Fibroblast of the aortic adventitia (primary cell): ENCODE measurements around the genes SLC7A6 and CYB5B.

- CAGE, long polyA plus RNA, result no peak
These were observed 5.0 kb downstream of the DPEP2 start for GRCh38 chr16:67994181-67994872.

DNA sequence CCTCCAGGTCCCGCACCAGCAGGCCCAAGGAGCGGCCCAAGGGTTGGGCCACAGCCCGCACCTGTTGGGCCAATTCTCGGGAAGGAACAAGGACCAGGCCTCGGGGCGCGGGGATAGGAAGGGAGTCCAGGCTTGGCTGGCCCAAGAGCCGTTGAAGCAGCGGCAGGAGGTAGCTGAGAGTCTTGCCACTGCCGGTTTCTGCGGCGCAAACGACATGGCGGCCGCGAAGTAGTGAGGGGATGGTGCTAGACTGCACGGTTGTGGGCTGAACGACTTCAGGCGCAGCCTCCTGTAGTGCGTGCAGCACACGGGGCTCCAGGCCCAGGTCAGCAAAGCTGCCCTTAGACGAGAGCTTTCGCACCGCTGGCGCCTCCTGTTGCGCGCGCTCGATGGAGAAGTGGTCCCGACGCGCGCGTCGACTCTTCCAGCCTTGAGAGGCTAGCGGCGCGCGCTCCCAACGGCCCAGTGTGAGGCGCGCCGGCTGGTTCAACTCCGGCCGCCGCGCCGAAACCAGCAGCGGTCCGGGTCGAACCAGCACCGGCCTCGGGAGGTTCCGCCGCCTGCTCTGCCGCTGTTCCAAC is 454 bp downstream of the DDX28 start:
- CAGE, long polyA plus RNA, result no peak

DNA sequence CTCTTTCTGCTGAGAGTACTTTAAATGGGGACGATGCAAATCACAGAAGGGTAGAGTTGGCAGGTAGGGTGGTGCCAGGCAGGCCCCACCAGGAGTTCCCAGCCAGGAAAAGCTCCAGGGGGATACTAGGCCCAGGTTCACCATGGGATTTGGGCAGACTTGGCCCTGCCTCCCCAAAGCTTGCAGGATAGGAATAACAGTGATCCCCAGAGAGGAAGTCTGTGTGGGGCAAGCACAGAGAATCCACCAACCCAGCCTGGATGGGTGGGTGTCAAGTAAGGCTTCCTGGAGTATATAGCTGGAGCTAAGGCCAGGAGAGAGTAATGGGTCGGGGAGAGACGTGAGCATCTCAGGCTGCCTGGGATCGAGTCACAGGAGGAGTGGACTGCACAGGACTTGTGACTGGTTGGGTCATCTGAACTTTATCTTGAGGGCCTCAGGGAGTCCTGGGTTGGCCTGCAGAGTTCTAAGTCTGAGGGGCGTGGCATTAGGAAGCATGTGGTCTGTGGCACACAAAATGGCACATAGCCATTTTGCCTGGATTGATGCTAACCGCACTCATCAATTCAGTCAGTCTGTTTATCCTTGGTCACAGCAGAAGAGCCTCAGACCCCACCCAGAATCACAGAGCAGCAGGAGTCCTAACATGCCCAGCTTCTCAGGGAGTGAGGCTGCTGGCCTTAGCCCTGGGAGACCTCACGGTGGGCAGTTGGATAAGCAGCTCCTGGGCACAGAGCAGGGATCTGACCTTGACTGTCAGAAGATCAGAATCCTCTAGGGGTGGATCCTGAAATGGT is 1.5 kb downstream of the PLA2G15 start:
- CAGE, long polyA plus RNA, result no peak

DNA sequence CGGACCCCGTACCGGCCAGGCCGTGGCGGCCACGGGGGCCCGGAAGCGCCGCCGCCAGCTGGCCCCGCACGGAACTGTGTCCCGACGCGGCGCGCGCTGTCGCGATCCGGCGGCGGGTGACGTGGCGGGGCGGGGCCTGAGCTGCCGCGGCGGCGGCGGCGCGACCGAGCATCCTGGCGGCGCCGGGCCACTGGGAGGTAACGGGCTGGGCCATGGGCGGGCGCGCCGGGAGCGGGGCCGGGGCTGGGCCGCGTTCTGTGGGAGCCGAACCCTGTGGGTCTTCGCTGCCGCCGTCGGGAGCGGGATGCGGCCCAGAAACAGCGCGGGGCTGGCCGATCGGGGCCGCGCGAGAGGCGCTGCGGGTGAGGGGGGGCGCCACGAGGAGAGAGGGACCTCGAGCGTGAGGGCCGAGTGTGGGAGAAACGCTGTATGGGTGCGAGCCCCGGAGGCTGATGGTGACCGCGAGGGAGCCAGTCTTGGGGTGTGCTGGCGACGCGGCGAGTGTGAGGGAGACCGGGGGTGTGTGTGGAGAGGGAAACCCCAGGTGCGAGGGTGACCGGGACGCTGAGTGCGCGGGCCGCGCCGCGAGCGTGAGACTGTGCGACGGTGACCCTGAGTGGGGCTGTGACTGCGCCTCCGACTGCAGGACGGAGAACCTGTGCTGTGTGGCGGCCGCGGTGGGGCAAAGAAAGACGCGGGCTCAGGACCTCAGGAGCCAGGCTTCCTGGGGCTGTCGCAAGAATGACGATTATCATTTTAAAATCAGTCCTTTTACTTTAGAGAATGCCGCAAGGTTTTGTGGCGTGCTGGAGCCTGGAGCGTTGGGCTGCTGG is at the start of gene SLC7A6:
SLC7A6 (plus strand) TSS at position 147 of the 833 bp plus-strand sequence.
- CAGE, long polyA plus RNA, result no peak

GRCh38 chr16:68272580-68273293 is 8.4 kb downstream of the SLC7A6 start:
- CAGE, long polyA plus RNA, result no peak

GRCh38 chr16:68309822-68310139 is 965 bp downstream of the SLC7A6OS start:
- CAGE, long polyA plus RNA, result no peak

- CAGE, long polyA plus RNA, result no peak
These were observed 41.2 kb downstream of the PRMT7 start for GRCh38 chr16:68351806-68352657.

DNA sequence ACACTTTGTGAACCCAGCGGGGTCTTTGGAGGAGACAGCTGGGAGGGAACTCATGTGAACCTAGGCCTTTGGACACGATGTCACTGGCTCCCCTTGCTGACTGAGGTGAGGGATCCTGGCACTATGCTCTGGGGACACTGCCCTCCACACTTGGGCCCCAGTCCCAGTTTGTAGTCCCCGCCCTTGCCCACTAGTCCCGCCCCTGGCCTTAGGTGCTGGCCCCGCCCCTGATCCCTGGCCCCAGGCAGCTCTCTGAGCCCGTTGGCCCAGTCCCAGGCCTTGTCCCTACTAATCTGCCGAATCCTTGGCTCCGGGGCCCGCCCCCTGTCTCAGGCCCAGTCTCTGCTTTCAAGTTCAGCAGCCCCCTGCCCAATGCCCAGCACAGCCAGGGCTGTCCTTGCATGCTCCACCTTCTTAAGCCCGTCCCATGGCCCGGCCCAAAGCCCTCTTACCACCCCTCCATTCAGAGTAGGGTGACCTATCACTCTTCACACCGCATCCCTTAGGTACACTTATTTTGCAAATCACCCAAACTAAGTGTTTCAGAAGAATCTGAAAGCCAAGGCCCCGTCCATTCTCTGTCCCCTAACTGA is 60.9 kb downstream of the SMPD3 start:
- CAGE, long polyA plus RNA, result no peak

GRCh38 chr16:68492253-68493170 is 44.2 kb upstream of the SMPD3 start:
- CAGE, long polyA plus RNA, result no peak

DNA sequence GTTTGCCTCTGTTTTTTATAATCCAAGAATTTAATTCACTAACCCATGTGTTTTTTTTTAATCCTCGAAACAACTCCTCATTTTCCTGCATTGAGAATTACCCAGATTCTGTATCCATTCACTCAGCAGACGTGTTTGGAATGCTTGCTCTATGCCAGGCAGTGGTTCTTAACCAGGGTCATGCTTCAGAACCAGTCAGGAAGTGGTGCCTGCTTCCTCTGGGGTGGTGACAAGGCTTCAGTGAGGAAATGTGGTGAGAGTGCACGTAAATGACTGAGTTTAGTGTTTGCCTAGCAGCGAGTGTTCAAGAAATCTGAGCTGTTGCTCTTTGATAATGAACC is 9.8 kb downstream of the ZFP90 start:
- CAGE, long polyA plus RNA, result no peak

DNA sequence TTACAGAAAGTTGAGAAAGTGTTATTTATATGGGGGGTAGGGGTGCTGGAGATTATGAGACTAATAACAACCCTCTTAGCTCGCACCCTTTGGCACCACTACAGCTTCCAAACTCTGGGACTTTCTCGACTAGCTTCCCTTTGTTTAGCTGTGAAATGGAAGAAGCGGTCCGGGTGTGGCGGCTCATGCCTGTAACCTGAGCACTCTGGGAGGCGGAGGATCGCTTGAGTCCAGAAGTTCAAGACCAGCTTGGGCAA is 904 bp upstream of the CDH3 start:
- CAGE, long polyA plus RNA, result no peak

DNA sequence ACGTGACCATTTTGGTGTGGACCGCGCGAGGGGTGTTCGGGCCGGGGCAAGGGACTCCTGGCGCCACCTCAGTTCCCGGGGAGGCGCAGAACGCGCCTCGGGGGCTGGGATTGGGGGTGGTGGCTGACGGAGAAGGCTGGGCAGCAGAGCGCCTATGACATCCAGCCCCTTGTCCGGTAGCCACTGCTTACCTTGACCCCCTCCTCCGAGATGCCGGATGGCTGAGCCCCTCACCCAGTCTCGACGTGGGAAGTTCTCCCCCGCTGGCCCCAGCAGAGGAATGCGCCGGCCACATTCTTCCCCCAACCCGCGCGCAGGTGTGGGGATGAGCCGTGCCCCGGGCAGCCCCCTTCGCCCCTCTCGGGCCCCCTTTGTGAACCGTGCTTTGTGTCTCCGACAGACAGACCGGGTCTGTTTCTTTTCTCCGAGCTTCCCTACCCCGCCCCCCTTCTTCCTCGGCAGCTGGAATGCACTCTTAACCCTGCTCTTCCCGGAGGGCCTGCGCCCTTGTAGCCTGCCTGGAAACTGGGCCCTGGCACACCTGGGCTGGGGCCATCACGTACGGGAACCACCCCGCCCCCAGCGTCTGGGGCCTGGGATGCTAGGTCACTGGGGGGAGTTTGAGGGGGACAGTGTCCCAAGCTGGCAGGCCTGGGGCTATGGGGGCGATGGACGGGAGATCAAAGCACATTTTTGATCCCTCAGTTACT is 834 bp downstream of the CDH3 start:
- CAGE, long polyA plus RNA, result no peak

GRCh38 chr16:68646499-68646916 is 1.4 kb downstream of the CDH3 start:
- CAGE, long polyA plus RNA, result no peak

DNA sequence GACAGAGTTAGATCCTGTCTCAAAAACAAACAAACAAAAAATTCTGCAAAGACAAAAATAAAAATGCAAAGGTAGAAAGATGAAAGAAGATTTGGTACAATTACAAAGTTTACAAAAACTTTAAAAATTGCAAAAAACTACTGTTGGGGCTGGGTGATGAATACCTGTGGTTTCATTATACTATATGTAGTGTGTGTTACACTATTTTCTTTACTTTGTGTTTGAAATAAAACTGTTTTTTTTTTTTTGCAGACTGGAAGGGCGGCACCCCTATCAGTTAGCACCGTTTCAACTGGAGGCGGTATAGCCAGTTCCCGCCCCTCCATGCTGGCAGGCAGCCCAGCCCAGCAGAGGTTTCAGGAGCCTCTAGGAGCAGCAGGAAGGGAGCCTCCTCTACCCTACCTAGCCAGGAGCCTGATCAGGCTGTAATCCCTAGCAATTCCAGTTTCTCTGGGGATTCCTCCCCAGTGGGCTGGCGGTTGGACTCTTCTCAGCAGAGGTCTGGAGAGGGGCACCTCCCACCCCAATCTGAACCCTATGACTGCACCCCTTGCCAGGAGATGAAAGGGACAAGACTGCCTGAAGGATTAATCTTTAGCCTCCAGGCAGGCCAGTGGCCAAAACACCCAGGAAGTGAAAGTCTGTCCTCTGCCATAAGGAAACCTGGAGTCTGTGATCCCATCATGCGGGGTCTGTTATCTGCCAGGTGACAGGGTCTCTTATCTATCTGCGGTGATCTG is 5.1 kb upstream of the CDH1 start:
- CAGE, long polyA plus RNA, result no peak

DNA sequence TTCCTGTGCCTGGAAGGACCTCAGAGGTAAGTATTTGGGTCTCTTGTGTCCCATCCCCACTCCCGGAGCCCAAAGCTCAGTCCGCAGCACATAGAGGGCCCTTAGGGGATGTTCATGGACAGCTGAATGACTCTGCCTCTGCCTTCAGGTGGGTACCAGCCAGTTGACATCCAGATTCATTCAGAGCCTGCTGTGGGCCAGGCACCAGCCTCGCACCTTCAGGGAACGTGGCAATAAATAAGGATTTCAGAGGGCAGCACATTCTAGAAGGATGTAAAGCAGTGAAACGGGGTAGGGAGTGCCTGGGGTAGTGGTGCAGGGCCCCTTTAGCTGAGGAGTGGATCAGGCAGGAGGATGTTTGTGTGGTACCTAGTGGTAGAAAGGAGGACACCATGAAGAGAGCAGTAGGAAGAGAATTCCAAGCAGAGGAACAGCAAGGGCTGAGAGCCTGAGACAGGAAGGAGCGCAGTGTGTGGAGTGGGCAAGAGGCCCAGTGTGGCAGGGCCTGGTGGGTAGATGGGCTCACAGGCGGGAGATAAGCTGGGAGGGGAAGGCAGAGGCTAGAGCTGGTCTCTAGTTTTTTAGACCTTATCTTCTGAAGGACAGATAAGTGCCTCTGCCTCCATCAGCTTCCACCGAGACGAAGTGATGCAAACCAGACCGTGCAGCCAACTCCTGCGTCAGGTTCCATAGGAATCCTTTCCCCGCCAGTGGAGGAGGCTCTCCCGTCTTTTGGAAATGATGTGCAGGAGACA is 33.4 kb downstream of the CDH1 start:
- CAGE, long polyA plus RNA, result no peak

- CAGE, long polyA plus RNA, result no peak
These were observed 48.8 kb downstream of the TANGO6 start for GRCh38 chr16:68892138-68892622.

DNA sequence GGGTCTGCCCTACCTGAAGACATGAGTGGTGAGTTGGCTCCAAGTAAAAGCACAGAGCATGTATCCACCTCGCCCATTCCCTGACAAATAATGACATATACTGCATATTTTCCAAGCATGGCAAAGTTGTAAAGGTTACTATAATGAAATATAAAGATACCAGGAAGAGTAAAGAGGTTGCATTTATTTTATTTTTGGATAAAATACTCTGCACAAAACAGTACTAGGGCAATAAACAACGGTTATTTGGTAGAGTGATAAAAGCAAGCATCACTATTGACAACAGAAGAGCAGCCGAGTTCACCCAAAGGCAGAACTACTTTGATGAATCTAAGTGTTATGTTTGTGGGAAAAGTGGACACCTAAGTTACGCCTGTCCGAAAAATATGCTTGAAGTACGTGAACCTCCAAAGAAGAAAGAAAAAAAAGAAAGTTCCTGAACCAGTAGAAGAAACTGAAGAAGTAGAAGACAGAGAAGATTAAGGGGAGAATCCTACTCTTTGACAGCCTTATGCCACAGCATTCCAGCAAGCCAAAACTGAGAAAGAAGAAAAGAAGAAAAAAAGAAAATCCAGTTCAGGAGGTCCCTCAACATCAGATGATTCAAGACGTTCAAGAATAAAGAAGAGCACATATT is 46.8 kb upstream of the VPS4A start:
- CAGE, long polyA plus RNA, result no peak

DNA sequence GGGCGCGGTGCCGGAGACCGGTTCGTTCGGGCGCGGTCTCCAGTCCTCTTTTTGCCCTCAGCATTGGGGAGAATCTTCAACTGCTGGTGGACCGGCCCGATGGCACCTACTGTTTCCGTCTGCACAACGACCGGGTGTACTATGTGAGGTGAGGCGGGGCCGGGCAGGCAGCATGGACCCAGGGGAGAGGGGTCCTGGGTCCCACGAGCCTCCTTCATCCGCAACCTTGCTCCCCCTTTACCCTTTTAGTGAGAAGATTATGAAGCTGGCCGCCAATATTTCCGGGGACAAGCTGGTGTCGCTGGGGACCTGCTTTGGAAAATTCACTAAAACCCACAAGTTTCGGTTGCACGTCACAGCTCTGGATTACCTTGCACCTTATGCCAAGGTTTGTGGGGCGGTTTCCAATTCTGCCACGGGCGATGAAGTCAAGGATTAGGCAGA is 395 bp downstream of the NIP7 start:
- CAGE, long polyA plus RNA, result no peak

DNA sequence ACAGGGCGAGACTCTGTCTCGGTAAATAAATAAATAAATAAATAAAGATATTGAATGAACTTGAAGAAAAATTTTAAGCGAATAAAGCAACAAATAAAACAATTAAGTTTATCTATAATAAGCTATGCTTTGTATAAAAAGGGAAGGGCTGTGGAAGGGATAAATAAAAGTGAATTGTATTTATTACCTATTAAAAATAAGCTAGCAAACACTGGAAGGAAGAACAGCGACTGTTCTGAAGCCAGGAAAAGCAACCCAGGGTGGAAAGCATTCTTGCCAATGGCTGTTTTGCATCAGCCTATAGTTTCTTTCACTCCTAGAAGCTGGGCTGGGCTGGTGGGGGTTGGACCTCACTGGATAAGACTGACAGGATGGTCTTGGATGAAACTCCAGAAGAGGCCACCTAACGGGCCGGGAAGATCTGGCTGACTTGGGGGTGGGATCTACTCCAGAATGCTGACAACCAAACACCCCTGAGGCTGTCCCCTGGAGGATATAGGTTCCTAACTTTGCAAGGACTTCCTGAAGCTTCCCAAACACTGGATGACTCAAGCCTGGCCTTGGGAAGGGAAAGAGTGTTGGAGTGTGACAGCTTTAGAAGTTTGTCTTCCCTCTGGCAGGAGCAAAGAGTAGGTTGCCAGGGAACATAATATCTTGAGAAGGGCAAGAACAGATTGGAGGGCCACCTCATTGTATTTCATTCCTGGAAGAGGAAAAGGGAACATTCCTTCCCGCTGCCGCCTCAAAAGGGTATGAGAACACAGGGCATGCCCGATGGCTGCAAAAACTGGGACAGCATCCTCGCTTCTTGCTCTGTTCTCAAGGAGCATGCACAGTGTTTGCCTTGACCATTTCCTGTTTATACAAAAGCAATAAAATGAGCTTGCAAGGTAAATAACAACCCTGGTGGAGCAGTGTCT is 6.9 kb upstream of the CYB5B start:
- CAGE, long polyA plus RNA, result no peak

GRCh38 chr16:69424002-69425122 is at the start of gene CYB5B:
TSS of gene CYB5B (plus strand) at chr16:69424619.
- CAGE, long polyA plus RNA, result no peak